Tibial nerve (tissue), 3 donors: ENCODE results near the gene LZTS3.

DNA sequence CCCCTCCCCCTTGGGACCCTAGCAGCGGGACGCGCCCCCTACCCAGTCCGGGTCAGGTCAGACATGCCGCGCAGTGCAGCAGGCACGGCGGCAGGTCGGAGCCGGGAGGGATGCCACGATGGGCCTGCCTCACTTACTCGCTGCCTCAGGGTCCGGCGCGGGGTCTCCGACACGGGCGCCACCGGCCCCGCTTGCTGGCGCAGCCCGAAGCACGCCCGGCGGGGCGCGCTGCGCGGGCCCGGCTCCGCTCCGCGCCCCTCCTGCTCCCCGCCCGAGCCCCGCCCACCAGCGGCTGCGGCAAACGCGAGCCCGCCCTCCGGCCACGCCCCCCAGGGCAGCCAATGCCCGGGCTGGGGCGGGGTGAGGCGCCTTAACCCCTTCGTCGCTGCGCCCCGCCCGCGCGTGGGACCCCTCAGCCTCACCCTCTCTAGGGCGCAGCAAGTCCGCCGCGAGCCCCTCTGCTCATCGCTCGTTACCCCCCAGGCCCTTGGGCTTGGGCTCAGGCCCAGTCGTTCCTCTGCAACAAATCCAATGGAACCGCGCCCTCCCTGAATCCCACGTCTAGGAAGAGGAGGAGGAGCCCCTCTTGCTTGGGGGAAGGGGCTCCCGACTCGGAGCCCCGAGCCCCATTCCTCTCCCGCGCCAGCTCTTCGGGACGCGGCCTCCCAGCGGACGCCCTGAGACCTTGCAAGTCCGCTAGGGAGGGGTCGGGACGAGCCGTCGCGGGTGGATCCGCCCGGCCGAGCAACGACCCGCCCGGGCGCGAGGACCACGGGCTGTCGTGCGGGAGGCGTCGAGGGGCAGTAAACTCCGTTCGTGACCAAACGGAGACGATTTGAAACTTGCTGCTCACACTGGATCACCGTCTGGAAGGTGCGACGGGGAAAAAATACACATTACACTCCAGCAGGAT, at the start of gene LZTS3:
LZTS3 (minus strand) TSS at position 232 of the 913 bp plus-strand sequence.
- PRO-cap = bidirectional peak, plus-strand start at position 341 of the sequence, minus-strand start at position 273 of the sequence
- RAMPAGE, long total RNA, 3 experiments = no peak in any of the 3 experiments

DNA sequence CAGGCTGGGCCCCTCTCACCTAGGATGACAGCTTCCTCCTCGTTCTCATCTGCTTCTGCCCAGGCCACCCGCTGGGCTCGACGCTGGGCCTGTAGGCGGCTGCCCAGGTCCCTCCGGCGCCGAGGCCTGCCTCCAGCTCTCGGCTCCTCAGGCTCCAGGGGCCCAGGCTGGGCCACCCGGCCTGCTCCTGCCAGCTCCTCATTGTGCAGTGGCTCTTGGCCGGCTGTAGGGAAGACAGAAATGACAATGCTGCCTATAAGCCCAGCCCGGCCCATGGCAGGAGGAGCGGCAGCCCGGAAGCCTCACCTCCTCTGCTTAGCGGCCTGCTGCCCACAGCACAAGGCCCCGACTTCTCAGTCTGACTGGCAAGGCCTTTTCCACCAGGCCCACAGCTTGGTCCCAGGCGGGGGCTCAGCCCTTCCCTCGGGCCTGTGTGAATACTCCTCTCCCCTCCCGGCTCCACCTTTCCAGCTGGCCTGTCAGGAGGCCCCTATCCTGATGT, 1.2 kb downstream of the DDRGK1 start:
- PRO-cap = no peak
- RAMPAGE, long total RNA, 3 experiments = no peak in any of the 3 experiments

DNA sequence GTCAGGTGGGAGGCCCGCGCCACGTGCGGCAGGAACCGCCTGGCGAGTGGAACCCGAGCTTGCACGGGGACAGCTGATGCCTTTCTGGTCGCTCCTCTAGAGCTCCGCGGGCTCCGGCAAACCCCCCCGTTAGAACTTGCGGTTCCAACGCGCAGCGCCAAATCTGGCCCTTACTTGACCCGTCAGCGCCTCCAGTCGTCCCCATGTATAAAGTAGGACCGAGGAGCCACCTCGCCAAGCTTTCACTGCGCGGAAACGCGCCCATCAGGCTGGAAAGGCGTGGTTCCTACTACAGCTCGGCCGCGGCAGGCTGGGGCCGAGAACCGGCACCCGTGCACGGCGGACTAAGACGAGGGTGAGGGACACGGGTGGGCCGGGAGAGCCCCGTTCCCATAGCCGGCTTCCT, 9.7 kb upstream of the SLC4A11 start:
- PRO-cap = no peak
- RAMPAGE, long total RNA, 3 experiments = no peak in any of the 3 experiments

DNA sequence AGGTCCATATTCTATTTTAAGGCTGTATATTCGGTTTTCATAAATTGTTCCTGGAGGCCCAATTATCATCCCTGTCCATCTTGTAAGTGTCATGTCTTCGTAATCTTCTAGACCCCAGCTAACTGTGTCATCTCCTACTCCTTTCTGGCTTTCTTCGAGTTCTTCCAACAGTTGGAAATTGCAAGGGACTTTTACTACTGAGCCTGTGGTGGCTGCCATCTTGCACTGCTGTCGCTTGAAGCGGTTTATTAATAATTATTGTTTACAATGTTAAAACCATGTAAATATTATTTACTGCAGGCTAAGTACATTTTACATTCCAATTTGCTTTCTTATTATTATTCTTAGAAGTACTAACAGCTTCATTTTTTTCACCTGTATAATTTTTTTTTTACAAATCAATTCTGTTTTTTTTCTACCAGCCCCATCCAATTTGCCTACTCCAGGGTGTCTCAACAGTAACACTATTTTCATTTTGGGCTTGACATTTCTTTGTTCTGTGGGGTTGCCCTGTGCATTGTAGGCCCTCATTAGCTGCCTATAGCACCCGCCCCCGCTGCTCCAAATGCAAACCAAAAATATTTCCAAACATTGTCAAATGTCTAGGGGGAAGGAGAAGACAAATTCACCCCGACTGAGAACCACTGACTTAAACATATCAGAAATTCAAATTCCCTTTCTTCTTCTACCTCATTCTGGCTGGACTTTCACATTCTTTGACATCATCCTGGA, 45.2 kb downstream of the DNAAF9 start:
- PRO-cap = no peak
- RAMPAGE, long total RNA, 3 experiments = start-site peak on the minus strand in 1 of 3 experiments, centred at position 239 of the sequence, 10 reads per replicate

DNA sequence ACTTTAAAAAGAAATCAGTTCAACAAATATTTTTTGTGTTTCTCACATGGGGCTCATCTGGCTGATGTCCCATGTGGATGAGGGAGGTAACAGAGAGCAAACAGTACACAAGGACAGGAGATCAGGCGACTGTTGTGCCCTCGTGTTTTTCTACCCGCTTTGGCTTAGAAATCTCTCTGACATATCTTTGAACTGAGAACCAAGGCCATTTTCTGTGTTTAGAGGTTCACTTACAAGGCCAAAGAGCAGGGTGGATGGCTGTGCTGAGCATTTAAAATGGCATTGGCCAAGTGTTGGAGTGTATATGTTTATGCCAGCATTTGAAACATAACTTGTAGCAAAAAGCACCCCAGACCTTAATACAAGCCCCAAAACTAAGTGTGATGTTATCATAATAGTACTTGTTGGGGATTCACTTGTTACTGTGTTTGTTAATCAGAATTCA, 71.0 kb downstream of the ATRN start:
- PRO-cap = no peak
- RAMPAGE, long total RNA, 3 experiments = no peak in any of the 3 experiments

- PRO-cap = no peak
- RAMPAGE, long total RNA, 3 experiments = no peak in any of the 3 experiments
Measured at GRCh38 chr20:3744818-3745658, 12.6 kb downstream of the HSPA12B start.

DNA sequence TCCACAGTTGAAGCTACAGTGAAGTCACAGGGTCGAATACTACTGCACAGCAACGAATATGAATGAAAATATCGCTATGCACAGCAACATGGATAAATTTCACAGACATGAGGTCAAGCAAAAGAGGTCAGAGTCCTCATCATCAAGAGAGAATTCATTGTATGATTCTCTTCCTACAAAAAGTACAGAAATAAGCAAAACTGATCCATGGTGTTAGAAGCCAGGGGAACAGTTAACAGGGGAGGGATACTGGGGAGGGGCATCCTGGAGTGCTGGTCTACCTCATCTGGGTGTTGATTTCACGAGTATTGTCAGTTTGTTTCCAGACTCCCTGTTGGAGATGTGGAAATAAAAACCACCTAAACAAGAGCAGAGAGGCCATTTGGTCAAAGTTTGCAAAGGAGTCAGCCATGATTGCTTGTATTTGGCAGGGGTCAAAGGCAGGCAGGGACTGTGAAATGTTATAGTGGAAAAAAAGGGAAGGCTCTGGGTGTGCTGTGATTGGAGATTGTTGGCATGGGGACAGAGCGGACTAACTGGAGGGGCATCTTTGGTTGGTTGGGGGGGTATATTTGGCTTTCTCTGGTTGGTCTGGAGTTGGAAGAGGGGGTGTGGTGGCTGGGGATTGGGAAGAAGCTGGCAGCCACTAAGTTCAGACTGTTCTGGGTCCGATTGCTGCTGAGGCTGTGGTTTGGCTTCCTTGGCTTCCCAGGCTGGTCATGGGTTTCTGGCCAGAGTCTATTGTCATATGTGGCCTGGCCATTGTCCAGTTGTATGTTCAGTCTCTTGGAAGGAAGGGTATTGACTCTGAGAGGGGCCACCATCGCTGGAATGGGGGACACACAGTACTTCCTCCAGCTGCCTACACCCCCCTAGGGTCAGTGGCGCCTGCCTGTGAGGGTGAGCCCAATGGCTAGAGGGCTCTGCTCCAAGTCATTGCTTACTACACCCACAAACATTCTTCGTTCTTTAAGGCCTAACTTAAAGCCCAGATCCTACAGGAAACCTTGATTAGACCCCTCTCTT, 14.8 kb upstream of the PANK2 start:
- PRO-cap = no peak
- RAMPAGE, long total RNA, 3 experiments = no peak in any of the 3 experiments

GRCh38 chr20:3895412-3895704, 6.2 kb downstream of the PANK2 start:
- PRO-cap = no peak
- RAMPAGE, long total RNA, 3 experiments = no peak in any of the 3 experiments

- PRO-cap = no peak
- RAMPAGE, long total RNA, 3 experiments = no peak in any of the 3 experiments
Measured at GRCh38 chr20:4069765-4070261, 54.5 kb upstream of the RNF24 start.

DNA sequence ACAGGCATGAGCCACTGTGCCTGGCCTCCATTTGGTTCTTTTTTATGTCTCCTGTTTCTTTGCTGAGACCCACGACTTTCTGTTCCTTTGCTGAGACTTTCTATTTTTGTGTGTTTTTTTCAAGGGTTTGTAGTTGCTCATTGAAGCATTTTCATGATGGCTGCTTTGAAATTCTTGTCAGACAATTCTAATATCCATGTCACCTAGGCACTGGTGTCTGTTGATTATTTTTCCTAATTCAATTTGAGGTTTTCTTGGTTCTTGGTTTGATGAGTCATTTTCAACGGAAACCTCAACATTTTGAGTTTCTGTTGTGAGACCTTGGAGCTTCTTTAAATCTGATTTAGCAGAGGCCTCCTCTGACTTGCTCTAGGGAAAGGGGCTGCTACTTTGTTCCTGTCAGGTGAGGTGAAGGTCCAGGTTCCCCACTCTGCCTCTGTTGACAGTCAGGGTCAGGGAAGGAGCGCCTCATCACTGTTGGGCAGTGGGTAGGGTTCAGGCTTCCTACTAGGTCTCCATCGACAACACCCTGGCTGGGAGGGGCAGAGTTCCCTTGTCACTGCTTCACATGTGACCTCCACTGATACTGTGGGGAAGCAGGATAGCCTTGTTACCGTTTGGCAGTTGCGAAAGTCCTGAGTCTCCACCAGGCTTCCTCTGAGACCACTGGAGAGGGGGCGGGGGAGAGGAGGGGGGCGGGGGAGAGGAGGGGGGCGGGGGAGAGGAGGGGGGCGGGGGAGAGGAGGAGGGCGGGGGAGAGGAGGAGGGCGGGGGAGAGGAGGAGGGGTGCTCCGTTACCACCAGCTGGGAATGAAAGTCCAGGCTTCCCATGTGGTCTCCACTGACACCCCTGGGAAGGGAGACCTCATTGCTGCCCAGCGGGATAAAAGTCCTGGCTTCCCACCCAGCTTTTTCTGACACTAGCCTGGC, 66.0 kb upstream of the SMOX start:
- PRO-cap = no peak
- RAMPAGE, long total RNA, 3 experiments = no peak in any of the 3 experiments

- PRO-cap = no peak
- RAMPAGE, long total RNA, 3 experiments = no peak in any of the 3 experiments
Measured at GRCh38 chr20:4090623-4091079, 58.0 kb upstream of the SMOX start.

GRCh38 chr20:4160548-4161502, 12.2 kb downstream of the SMOX start:
- PRO-cap = unidirectional peak, plus-strand start at chr20:4161053
- RAMPAGE, long total RNA, 3 experiments = no peak in any of the 3 experiments

- PRO-cap = no peak
- RAMPAGE, long total RNA, 3 experiments = no peak in any of the 3 experiments
Measured at GRCh38 chr20:4702290-4703316, 16.3 kb downstream of the PRNP start.

DNA sequence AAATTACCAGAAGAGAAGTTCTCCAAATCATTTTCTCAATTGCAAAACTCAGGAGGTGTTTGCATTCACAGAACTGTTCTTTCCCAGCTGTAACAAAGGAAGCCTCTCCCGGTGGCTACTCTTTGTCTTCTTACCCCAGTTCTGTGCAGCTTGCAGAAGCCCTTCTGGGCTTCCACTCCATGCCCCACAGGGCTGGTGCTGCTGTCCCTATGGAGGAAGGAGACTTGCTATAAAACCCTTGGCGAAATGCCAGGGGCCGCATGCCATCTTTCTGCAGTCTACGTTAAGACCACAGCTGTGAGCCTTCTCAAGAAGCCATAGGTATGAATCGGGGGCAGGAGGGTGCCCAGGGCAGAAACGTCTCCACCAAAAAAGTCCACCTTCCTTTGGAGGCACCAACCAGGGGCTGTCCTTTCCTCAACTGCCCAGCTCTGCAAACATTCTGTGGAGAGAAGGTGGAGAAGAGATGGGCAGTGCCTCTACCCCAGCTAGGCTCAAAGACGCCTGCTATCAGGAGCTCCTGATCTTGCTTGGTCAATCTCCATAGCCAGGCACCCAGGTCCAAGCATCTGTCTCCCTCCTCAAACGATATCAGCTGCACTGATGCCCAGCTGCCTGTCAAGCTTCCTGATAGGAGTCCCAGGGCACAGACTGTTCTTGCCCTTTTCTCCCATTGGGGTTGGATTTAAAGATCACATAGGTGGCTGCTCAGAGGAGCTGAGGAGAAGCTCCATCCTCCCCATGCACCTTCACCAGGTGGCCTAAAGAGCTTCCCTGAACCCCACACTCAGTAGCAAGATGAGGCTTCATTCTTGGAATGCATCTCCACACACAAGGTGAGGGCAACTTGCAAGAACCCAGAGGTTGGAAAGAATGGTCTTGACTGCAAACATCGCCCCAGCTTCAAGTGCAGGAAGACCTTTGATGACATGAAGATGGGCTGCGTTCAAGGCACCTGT, 40.8 kb downstream of the RASSF2 start:
- PRO-cap = no peak
- RAMPAGE, long total RNA, 3 experiments = no peak in any of the 3 experiments

DNA sequence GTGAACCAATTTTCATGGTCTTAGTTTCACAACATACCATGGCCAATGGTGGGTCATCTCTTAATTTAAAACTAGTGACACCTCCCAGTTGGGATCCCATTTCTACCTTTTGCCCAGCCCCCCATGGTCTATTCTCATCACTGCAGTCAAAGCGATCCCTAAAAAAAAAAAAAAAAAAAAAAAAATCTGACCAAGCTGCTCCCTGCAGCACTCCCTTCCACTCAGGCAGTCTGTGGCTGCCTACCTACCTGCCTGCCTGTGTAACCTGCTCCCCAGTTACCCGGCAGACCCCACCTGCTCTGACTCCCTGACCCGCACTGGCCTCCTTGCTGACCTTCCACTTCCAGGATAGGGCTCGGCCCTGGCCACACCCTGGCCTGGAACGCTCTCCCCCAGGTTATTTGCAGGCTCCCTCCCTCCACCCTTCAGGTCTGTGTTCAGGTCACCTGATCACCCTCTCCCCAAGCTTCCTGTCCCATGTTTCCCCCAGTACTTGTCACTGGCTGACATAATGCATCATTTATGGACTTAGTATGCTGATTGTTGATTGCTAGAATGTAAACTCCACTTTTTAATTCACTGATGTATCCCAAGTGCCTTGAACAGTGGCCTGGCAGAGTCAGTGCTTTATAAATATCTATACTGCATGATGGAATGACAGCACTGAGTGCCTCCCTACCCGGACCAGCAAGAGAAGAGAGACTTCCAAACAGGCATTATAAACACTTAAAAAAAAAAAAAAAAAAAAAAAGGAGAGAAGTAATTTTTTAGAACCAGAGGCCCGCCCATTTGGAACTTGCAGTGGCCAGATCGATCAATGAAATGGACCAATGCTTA, 43.7 kb upstream of the RASSF2 start:
- PRO-cap = no peak
- RAMPAGE, long total RNA, 3 experiments = no peak in any of the 3 experiments

GRCh38 chr20:4919162-4919893, 82.0 kb downstream of the SLC23A2 start:
- PRO-cap = no peak
- RAMPAGE, long total RNA, 3 experiments = no peak in any of the 3 experiments

- PRO-cap = no peak
- RAMPAGE, long total RNA, 3 experiments = no peak in any of the 3 experiments
Measured at GRCh38 chr20:4951057-4951799, 50.1 kb downstream of the SLC23A2 start.

- PRO-cap = no peak
- RAMPAGE, long total RNA, 3 experiments = no peak in any of the 3 experiments
Measured at GRCh38 chr20:5146798-5147538, 20.2 kb downstream of the CDS2 start.

DNA sequence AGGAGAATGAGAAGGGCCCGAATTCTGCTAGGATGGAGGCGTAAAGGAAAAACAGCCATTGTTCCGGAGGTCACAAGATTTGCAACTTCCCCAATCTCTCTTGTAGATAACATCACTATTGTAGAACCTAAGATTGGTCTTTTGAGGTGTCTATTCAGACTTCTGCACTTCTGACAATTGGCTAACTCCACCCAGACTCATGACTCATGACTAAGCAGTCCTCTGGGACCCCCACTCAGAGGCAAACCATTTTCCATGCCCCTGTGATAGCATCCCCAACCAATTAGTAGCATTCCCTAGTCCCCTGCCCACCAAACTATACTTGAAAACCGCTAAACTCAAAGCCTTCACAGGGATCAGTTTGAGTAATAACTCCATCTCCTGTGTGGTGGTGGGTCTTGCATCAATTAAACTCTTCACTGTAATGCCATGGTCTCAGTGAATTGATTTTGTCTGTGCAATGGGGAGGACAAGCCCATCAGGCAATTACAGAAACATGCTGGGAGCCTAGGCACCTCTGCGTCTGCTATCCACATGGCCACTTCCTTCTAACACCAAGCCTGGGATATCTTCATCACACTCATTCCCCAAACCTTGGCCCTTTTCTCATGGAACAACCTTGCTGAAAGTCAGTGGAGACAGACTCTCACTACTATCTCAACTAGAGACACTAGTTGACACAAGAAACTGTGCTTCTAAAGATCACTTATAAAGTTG, 70.9 kb downstream of the GPCPD1 start:
- PRO-cap = no peak
- RAMPAGE, long total RNA, 3 experiments = no peak in any of the 3 experiments

DNA sequence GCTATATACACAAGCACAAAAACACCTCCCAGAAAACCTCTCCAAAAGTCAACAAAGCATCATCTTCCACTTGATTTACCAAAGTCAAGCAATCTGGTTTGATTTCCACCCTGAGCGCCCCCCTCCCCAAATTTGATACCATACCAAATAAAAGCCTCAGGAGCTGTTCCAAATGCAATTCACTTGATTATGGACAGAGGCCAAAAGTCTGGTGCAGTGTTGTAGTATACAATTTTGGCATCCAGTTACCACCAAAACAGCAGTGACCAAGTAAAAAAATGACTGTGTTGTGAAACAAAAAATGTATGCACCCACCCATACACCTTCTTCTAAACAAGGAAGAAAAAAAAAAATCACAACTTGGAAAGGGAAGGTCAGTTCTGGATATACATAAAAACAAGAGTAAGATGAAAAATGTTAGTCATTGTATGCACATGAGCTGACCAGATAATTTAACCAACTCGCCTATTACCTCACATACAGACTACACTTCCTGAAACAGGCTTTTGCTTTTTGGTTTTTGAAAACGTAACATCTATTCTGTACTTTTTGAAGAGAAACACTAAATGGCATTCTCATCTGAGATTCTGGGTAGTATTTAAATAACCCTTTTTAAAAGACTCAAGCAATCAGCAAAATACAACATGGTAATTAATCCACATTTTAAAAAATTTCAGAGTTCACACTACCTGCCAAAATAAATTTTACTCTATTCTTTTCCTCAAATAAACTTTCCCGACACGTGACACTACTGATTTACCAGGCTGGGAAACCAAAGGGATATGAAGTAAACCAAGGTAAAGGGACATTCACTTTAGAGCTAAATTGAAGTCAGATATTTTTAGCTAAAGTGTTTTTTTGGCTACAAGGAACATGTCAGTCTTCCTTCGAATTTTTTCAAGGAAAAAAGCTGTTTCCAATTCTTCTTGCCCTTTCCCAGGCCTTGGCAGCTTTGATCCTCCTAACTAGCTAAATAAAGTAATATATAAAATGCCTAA, 2.2 kb downstream of the GPCPD1 start:
- PRO-cap = no peak
- RAMPAGE, long total RNA, 3 experiments = no peak in any of the 3 experiments